GM23248 (cell line): ENCODE results near the gene WASF1.

- RAMPAGE, long total RNA: no peak
Observed at GRCh38 chr6:108661355-108661955, 100.7 kb downstream of the FOXO3 start.

DNA sequence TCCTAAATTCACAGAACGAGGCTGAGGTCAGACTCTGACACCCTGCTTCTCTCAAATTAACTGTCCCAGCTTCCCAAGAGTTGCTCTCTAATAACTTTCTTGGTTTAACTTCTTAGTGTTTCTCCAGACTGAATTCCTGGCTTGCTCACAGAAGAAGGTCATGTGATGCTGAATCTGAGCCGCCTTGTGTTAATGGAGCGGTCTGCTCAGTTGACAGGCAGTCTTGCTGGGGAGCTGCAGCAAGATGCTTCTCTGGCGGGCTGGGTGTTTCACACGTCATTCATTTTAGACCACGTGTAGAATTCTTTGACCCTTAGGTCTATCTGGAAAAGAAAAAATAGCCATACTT lies 107.3 kb downstream of the FOXO3 start:
- RAMPAGE, long total RNA: no peak

DNA sequence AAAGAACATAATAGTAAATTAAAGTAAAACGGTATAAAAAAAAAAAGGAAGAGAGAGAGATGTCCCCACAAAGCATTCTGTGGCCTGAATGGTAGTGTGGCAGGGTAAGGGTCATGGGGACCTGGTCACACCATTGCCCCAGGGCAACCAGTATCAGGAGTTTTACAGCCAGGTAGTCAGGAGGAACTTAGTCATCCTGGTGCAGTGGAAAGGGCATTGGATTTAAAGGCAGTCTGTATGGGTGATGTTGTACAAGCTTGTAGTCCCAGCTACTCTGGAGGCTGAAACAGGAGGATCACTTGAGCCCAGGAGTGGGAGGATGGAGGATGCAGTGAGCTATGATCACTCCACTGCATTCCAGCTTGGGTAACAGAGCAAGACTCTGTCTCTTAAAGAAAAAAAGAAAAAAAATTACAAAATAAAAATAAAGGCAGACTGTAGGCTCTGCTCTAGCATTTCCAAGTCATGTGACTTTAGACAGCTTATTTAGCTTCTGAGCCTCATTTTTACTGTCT lies 112.8 kb upstream of the ARMC2 start:
- RAMPAGE, long total RNA: no peak

DNA sequence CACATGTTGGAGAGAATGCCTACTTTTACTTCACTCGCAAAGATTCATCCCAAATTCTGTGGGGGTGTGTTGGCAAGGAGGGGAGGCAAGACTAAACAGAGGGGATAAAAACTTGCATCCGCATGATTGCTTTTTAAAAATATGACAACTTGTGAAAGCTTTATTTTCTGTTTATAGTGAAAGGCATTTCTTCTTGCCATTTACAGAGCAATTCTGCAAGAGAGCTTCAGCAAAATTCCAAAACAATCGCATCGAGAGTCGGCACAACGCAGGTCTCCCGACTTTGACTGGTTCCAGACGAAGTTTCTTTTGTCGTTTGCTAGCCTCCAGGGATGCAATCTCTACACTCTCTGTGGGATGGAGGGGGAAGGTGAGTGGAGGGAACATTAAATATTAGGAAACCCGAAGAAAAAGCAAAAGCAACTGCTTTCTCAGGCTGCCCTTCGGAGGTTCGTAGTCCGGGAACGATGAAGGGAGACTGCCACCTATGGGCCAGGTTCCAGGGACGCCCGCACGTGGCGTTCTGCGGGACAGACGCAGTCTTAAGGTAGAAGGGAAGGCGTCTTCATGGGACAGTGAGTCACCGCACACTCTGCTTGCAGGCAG lies 66.1 kb upstream of the ARMC2 start:
- RAMPAGE, long total RNA: no peak

GRCh38 chr6:108793633-108793858 lies 54.7 kb upstream of the ARMC2 start:
- RAMPAGE, long total RNA: no peak

DNA sequence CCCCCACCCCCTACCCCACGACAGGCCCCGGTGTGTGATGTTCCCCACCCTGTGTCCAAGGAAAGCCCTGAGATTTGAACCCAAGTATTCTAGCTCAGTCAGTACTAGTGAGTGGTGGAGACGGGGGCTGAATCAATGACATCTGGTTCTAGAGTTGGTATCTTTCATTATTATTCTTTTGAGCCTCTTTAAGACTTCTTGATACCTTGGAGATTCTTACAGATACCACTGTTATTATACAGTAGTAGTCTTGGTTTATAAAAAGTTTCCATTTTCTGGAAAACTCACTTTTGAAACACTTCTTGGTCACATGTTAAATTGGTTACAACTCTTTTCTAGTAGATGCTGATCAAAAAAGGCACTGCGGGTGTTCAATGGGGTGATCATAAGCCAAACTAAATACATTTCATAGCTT lies 88.2 kb downstream of the SESN1 start:
- RAMPAGE, long total RNA: no peak

DNA sequence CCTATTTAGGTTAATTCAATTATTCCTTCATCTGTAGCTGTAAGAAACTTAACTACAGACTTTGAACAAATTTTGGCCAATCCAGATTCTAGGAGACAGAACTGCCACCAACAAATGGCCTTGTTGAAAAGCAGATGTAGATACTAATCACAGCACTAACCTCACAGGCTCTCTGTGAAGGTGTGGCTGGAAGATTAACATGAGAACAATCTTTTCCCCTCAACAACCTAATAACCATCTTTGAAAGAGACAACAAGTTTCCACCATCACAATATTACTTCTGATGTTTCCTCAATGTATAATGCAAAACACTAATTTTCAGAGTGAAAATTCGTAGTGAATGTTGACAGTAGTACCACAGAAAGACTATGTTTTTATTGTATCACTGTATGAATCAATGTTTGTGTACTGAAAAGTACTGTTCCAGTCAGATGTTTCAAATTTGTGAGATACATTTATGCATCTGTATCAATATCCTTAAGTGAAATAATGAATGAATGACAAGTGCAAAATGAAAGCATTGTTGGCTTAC lies 87.7 kb downstream of the SESN1 start:
- RAMPAGE, long total RNA: no peak

- RAMPAGE, long total RNA: no peak
Observed at GRCh38 chr6:109023034-109023954, 71.4 kb downstream of the SESN1 start.

GRCh38 chr6:109296375-109297042 lies 85.8 kb downstream of the CD164 start:
- RAMPAGE, long total RNA: no peak

DNA sequence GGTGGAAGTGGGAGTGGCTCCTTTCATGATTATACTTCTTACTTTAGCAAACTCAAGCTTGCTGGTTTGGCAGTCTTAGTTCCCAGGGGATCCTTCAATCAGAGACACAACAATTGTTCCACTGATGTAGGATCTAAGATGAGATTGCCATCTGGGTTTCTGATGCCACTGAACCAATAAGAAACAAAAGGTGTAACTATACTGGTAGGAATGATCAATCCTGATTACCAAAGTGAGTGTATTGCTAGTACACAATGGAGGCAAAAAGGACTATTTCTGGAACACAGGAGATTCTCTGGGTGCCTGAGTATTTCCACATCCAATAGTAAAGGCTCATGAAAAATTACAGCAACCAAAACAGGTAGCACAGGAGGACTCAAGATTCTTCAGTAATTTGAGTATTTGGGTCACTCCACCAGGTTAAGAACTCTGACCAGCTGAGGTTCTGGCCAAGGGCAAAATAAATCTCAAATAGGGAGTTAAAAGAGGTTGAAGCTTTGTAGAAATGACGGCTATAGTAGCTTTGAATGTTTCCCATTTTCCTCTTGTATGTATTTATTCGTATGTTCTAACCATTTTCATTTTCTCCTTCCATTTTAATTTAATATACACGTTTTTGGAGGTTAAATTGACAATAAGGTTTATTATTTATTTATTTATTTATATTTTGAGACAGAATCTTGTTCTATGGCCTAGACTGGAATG lies 21.1 kb downstream of the CD164 start:
- RAMPAGE, long total RNA: no peak

- RAMPAGE, long total RNA: no peak
Observed at GRCh38 chr6:109376039-109376698, 6.1 kb downstream of the CD164 start.

- RAMPAGE, long total RNA: no peak
Observed at GRCh38 chr6:109381011-109381406, 1.3 kb downstream of the CD164 start.

DNA sequence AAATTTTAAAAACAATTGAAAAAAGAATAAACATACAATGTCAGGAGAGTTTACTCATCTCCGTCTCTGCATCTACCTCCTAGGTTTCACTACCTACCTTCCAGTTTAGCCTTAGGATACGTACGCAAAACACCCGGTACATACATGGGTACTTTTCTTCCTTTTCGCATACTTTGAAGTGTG lies 969 bp downstream of the CD164 start:
- RAMPAGE, long total RNA: no peak

DNA sequence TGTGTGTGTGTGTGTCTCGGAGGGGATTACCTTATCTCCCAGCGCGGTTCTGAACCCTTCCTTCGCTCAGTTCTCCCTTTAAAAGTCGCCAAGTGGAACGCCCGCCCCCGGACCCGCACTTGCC lies 415 bp downstream of the PPIL6 start:
- RAMPAGE, long total RNA: no peak

DNA sequence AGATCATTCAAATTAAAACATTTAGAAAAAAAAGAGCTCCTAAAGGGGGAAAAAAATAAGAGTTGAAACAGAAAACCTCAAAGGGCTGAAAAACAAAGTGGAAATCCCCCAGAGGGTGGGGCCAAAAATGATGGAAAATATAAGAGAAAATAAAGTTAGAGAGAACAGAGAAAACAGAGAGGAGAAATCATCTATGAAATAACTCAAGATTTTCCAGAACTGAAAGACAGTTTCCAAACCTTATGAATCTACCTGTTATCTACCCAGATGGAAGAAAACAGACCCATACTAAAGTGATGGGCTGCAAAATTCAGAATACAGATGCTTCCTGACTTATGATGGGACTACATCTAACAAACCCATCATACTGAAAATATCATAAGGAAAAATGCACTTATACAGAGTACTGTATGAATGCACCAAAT lies 4.1 kb downstream of the ZBTB24 start:
- RAMPAGE, long total RNA: no peak

DNA sequence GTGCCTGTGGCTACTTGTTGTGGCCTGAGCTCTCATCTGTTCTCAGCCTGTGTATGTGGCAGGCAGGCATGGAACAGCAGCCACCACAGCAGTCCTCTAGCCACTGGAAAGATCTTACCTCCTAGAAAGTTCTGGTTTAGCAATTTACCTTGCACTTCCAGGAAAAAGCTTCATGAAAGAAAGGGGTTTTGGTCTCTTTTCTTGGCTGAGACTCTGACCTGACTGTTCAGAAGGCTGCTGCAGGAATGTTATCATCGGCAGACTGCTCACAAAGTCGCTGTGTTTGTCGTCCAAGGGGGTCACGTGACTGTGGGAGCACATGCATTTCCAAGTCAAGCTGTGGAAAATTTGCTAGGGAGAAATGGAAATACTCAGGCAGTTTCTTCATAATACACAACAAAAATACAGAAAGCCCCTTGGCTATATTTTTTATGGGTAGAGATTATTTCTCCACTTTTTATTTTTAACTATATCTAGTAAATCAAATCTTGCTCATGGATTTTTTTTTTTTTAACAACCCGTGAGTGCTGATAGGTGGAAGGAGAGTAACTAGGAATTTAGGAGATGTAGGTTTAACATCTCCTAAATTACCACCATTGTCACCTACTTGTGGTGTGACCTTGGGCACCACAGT lies 110.8 kb upstream of the GPR6 start:
- RAMPAGE, long total RNA: no peak

DNA sequence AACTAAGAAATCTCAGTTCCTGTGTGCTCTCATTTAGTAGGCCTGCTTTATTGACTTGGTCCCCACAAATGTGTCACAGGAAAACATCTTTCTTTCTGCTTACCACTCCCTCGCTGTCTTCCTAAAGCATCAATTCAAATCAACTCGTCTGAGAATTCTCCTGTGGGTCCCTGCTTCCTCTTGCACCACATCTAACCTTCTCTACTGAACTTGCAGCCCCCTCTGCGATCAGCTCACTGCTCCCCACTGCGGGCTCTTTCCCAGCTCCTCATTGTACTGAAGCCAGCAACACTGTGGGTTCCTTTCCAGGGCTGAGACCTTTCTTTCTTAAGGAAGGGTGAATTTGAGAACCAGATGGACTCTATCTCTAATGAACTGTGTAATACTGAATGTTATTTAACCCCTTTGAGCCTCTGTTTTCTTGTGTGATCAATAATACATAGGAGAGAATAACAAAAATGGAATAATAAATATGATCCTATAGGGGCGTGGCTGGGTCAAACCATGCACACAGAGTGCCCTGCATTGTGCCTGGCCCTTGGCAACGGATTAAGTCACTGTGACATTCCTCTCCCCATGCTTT lies 10.2 kb upstream of the GPR6 start:
- RAMPAGE, long total RNA: no peak

DNA sequence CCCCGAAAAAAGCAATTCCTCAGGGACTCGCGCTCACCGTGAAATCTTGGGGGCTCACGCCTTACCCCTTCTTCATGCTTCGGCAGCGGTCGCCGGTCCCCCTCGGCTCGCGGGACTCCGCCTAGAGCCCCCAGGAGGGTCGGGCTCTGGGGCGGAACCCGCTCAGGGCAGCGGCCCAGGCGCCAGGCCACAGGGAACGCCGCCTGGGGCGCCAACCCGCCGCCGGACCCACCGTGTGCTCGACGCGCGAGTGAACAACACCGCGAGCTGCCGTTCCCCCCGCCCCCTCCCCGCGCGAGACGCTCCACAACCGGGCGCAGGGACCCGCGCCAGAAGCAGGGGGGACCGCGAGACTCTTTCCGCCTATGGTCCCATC lies at the start of gene WASF1:
Gene WASF1 (minus strand): TSS at position 269 of the 376 bp plus-strand sequence.
- RAMPAGE, long total RNA: start-site peak on the minus strand centred at position 234 of the sequence, 21 bp wide, 20 and 38 reads in 2 replicates

DNA sequence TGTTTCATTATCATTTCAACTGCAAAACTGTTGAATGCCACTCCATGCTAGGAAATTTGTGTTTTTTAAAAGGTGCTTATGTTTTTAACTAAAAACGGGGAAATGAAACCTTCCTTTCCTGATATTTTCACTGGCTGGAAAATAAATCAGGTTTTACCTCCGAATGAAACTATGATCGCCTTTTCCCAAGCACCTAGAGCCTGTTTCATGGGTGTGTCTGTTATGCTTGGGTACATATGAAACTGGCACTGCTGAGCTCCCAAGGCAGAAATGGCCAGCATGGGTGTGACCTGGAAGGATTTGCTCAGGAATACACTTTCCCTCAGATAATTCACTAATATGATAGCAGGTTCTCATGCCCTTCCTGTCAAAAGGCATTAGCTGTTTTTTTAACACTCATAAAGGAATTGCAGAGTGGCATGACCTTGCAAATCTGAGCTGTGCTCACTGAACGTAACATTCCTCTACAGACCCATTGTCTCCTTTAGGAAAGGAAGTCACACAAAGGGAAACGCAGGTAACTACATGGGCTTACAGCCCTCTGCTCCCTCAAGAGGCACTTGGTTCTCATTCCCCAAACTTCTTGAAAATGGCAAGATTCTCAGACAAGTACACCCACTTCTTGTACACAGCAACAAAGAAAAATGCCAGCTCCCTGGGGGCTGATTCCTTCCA lies 72.8 kb downstream of the METTL24 start:
- RAMPAGE, long total RNA: no peak

GRCh38 chr6:110771767-110772308 lies 43.4 kb downstream of the CDK19 start:
- RAMPAGE, long total RNA: no peak